SK-MEL-5 (cell line): ENCODE measurements around a stretch of chr21.

DNA sequence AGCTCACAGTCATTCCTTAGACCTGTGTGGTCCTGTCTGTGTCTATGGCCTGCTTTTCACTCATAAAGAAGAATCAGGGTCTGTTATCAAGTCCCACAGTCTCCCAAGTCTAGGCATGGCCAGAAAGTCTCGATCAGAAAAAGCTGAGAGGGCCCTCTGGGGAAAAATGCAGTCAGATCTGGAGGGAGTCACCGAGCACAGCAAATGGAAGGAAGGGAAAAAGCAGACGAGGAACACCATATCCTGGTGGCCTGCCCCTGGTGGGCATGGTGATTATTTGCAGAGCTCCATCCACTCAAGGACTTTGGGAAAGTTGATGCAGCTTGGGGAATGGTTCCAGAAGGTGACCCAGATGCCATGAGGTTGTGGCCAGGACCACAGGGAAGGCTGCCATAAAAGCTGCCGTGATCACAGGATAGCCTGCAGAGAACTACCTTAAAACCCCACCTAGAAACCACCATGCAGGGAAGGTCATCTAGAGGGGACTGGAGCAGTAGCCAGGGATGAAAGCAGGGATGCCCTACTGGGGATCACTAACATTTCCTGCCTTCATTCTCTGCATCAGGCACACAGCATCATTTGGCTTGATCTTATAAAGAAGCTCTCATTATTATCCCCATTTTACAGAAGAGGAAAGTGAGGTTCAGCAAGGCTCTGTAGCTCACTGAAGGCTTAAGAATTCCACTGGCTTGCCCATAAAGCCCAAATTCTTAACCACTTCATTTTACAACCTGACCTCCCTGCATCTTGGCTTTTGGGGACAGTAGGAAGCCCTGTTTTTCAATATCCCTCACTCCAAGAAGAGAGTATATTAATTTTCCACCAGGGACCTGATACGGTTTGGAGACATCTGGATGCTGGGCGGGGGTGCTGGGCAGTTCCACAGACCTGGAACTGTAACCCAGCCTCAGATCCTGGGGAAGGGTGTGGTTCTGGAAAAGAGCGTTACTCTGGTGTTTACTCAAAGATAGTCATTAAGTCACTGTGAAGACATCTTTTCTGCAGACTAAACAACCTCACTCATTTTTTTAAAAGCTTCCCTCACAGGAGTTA lies 189.4 kb downstream of the CLIC6 start:
RAMPAGE:
- cytosol, long total RNA: no peak
- long total RNA: no peak
- nucleus, long total RNA: no peak

RAMPAGE:
- cytosol, long total RNA: no peak
- long total RNA: no peak
- nucleus, long total RNA: no peak
Observed at GRCh38 chr21:34863757-34864620, 185.1 kb downstream of the RUNX1 start.

GRCh38 chr21:34867767-34868206 lies 181.3 kb downstream of the RUNX1 start:
RAMPAGE:
- cytosol, long total RNA: no peak
- long total RNA: no peak
- nucleus, long total RNA: no peak

DNA sequence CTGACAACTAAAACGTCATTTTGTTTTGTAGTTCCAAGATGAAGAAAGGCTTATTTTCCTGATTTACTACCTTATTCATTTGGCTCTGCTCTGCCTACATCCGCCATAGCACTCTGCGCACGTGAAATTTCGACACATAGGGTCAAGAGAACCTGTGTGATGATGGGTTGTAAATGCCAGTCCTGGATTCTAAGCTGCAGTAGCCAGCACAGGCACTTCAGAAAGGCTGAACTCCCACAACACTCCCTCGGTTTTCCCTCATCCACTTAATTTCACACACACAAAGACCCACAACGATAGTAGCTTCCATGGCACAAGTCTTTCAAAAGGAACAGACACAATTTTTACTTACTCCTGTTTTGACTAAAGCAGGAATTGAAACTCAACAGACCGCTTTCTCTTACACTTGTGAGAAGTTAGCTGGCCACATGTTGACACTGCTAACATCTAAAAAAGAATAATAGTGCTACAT lies 1.3 kb upstream of the RUNX1 start:
RAMPAGE:
- cytosol, long total RNA: no peak
- long total RNA: no peak
- nucleus, long total RNA: no peak

RAMPAGE:
- cytosol, long total RNA: no peak
- long total RNA: no peak
- nucleus, long total RNA: no peak
Observed at GRCh38 chr21:35256443-35257068, 207.5 kb upstream of the RUNX1 start.

RAMPAGE:
- cytosol, long total RNA: no peak
- long total RNA: no peak
- nucleus, long total RNA: no peak
Observed at GRCh38 chr21:35886870-35887520, 173.3 kb downstream of the SETD4 start.

GRCh38 chr21:35964107-35964395 lies 96.3 kb downstream of the SETD4 start:
RAMPAGE:
- cytosol, long total RNA: no peak
- long total RNA: no peak
- nucleus, long total RNA: no peak

RAMPAGE:
- cytosol, long total RNA: no peak
- long total RNA: no peak
- nucleus, long total RNA: no peak
Observed at GRCh38 chr21:36070819-36071498, 1.1 kb downstream of the CBR1 start.

DNA sequence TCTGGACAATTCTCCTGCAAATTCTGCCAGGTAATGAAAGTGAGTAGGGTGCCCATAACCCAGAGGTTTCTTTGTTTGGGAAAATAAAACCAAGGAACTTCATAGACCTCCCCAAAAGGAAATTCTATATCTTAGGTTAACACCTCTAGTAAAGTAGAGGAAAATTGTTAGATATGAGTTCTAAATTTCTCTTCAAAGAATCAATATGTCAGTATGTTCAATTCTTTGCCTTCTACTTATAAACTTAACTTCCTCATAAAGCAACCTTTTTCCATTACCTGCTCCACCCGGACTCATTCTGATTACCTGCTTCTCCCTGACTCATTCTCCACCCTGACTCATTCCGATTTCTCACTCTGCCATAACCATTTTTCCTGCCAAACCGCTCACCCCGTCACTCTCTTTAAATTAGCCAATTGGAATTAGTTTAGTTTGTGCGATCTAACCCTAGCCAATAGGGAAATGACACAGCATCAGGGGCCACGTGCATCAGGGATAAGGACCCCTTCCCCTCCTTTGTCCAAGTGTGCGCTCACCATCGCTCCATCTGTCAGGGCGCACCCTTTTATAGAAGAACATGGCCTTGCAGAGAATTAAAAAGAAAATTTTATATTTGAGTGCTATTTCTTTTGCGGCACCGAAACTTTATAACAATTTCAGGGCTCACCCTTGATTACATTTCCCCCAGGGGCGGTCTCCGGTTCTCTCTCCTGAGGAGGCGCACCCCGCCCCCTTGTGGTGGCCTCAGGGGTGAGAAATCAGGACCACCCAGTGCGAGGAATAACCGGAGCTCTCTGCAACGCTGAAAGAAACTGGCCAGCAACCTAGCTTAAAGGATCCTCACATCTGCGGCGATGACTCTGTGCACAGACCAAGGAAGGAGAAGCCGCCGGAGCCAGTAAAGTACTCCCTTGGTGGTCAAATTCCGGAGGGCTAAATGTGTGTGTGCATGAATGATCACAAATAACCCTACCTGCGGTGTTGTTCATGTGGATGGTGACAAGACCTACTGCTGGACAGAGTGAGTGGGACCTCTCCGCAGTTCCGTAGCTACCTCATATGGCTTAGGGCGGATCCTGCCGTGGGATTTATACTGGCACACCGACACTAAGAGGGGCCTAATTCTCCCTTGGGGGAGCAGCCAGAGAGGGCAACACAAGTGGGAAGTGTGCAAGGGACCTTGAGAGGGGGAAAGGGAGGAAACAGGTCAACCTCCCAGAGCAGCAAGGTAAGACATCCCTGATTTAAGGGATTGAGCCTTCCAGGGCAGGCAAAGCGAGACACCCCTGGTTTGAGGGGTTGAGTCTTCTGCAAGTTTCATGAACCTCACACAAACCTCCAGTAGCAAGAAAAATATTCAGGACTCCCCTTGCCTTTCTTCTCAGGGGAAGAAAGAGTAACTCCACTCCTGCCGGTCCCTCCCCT lies 30.3 kb upstream of the CBR3 start:
RAMPAGE:
- cytosol, long total RNA: no peak
- long total RNA: no peak
- nucleus, long total RNA: no peak

DNA sequence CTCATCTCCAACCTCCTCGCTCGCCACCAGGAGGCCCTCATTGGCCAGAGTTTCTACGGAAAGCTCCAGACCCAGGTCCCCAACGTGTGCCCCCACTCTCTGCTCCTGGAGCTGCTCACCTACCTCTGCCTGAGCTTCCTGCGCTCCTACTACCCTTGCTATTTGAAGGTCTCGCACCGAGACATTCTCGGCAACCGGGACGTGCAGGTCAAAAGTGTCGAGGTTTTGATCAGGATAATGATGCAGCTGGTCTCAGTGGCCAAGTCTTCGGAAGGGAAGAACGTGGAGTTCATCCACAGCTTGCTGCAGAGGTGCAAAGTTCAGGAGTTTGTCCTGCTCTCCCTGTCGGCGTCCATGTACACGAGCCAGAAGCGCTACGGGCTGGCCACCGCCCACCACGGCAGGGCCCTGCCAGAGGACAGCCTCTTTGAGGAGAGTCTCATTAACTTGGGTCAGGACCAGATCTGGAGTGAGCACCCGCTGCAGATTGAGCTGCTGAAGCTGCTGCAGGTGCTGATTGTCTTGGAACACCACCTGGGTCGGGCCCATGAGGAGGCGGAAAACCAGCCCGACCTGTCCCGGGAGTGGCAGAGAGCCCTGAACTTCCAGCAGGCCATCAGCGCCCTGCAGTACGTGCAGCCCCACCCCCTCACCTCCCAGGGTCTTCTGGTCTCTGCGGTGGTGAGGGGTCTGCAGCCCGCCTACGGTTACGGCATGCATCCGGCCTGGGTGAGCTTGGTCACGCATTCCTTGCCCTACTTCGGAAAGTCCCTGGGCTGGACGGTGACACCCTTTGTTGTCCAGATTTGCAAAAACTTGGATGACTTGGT lies 74.0 kb upstream of the MORC3 start:
RAMPAGE:
- cytosol, long total RNA: no peak
- long total RNA: no peak
- nucleus, long total RNA: no peak

GRCh38 chr21:36319803-36320158 lies 216 bp upstream of the MORC3 start:
RAMPAGE:
- cytosol, long total RNA: no peak
- long total RNA: no peak
- nucleus, long total RNA: no peak

DNA sequence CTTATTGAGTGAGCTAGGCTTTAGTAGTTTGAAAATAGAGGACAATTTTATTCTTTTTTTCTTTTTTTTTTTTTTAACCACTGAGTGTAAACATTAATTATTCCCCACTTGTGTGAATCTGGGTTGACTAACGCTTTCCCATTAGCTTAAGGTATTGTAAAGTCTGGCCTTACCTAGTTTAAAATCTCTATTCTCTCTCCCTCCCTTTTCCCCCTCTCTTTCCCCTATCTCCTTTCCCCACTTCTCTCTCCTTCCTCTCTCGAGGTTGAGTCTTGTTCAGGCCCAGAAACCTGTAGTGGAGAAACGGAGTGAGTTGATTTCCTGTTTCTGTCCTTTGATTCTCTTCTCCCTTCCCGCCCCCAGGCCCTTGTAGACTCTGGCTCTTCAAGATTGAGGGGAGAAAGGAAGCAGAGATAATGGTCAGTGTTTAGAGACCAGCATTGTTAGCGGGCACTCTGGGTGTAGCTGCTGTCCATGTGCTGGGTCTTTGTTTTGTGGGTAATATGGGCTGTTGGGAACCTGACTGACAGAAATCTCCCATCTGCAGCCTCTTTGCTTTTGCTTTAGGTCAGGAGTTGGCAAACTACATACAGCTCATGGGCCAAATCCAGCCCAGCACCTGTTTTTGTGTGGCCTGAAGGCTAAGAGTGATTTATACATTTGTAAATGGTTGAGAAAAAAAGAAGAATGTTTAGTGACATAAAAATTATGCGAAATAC lies 1.6 kb downstream of the MORC3 start:
RAMPAGE:
- cytosol, long total RNA: no peak
- long total RNA: no peak
- nucleus, long total RNA: no peak

RAMPAGE:
- cytosol, long total RNA: no peak
- long total RNA: no peak
- nucleus, long total RNA: no peak
Observed at GRCh38 chr21:36347443-36348114, 27.6 kb downstream of the MORC3 start.

DNA sequence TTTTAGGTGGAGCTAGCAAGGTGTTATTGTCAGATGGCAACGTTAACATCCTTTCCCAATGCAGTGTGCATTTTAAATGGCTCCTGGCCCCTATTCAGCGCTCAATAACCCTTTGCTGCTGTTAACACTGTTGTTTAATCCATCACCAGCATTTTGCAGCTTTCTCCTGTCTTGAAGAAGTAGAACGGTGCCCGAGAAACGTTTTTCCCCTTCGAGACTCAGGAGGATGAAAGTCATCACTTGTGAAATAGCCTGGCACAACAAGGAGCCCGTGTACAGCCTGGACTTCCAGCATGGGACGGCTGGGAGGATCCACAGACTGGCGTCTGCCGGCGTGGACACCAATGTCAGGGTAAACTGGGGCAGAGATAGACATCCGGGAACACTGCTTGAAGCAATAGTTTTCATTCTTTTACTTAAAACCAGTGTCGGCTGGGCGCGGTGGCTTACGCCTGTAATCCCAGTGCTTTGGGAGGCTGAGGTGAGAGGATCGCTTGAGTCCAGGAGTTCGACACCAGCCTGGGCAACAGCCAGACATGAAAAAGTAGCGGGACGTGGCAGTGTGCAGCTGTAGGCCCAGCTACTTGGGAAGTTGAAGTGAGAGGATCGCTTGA lies 826 bp downstream of the CHAF1B start:
RAMPAGE:
- cytosol, long total RNA: no peak
- long total RNA: no peak
- nucleus, long total RNA: no peak

GRCh38 chr21:36542598-36543182 lies 62.8 kb upstream of the CLDN14 start:
RAMPAGE:
- cytosol, long total RNA: no peak
- long total RNA: no peak
- nucleus, long total RNA: no peak

DNA sequence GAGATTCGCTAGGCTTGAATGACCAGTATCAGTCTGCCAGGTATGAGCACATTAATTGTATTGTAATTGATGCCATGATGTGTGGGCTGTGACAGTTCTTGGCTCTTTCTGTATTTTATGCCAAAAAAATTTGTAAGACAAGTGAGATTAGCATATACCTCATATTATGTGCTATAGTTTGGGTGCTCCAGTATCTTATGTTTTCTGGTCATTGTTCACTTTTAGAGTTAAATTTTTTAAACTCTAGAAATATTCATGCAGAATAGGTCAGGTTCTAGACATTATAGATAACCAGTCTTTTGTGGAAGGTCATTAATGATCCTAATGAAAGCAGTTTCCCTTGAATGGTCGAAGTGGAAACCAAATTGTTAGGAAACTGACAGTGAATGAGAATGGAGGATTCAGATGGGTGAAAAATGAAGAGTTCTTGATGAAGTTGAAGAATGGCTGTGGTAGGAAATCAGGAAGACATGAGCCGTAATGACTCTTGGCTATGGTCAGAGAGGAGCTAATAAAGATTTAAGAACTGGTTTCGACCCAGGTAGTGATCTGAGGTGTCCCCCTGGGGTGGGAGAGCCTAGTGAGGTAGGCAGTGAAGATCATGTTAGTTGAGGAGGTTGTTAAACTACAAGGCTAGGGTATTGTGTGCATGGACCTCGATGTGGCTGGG lies 12.2 kb downstream of the TTC3 start:
RAMPAGE:
- cytosol, long total RNA: no peak
- long total RNA: no peak
- nucleus, long total RNA: no peak

RAMPAGE:
- cytosol, long total RNA: no peak
- long total RNA: no peak
- nucleus, long total RNA: no peak
Observed at GRCh38 chr21:37159035-37159533, 86.0 kb downstream of the TTC3 start.

DNA sequence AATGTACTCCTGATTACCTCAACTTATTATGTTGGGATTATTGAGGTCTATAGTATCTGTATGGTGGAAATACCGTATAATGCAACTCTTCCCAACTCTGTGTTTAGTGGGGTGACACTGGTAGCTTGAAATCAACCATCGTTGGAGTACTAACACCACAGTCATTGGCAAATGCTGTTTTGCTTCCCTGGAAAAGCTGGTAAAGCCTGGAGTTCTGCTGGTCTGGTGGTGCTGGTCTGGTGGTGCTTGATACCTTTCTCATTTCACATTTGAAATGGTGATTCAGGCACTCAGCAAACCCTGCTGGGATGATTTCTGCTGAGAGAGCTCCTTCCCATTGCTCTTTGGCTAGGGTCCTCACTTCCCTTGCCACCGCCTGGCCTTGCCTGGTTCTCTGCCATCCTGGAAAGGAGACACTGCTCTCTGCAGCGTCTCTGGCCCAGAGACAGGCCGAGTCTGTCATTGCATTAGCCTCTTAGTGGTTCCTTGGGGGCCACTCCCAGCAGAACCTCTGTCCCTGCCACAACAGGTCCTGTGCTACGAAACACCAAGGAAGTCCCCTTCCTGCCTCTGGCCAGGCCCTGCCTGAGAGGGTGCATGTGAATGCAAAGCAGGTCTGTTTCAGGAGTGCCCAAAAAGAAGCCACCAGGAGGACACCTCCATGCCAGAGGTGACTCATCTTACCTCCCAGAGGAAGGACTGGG lies 59.9 kb downstream of the VPS26C start:
RAMPAGE:
- cytosol, long total RNA: no peak
- long total RNA: no peak
- nucleus, long total RNA: no peak

DNA sequence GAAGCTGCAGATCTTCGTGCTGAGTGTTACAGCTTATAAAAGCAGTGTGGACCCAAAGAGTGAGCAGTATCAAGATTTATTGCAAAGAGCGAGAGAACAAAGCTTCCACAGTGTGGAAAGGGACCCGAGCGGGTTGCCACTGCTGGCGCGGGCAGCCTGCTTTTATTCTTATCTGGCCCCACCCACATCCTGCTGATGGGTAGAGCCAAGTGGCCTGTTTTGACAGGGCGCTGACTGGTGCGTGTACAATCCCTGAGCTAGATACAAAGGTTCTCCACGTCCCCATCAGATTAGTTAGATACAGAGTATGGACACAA lies 15.4 kb upstream of the VPS26C start:
RAMPAGE:
- cytosol, long total RNA: no peak
- long total RNA: no peak
- nucleus, long total RNA: no peak

DNA sequence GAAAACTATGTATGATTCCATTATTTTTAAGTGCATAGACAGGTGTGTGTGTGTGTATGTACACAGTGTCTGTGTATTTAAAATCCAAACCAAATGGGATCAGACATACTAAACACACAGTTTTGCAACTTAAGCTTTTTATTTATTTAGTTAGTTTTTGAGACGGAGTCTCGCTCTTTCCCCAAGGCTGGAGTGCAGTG lies 10.3 kb downstream of the DYRK1A start:
RAMPAGE:
- cytosol, long total RNA: no peak
- long total RNA: no peak
- nucleus, long total RNA: no peak